Neutrophil (primary cell): ENCODE data around the gene SESN1.

DNA sequence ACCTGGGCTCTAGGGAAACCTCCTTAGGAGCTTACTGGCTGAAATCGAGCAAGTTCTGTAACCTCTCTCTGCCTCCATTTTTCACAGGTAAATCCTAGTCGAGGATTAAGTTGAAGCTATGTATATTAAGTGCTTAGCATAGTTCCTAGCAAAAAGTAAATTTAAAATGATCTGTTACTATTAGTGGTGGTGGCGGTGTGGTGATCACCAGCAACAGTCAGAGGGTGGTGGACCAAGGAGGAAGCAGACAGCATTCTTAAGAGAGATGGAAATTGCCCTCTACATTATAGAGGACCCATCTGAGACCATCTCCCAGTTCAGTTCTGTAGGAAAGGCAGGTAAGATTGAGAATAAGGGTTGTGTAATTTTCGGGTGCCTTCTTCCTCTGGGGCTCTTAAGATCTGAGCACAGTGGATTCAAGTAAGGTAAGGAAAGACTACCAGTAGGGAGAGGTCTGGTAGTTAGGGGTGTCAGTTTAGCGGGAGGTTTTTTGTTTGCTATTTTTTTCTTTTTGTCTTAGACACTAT is 68.3 kb downstream of the FOXO3 start:
- PRO-cap: no peak

- PRO-cap: unidirectional peak, plus-strand start at chr6:108651075
Observed at GRCh38 chr6:108650659-108651230, 90.0 kb downstream of the FOXO3 start.

- PRO-cap: no peak
Observed at GRCh38 chr6:108668018-108668366, 107.3 kb downstream of the FOXO3 start.

DNA sequence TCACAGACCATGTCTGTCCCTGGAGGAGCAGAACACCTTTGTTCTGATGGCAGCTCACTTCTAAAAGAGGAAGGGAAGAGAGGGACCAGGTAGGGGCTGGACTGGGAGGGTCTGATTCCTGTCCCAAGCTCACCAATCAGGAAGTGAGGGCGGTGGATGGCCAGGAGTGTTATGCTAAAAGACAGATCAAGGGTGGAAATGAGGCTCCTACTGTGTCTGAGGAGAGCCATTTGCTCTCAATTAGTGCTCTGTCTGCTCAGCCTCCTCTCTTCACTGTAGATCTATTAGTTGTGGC is 72.5 kb downstream of the ARMC2 start:
- PRO-cap: no peak

DNA sequence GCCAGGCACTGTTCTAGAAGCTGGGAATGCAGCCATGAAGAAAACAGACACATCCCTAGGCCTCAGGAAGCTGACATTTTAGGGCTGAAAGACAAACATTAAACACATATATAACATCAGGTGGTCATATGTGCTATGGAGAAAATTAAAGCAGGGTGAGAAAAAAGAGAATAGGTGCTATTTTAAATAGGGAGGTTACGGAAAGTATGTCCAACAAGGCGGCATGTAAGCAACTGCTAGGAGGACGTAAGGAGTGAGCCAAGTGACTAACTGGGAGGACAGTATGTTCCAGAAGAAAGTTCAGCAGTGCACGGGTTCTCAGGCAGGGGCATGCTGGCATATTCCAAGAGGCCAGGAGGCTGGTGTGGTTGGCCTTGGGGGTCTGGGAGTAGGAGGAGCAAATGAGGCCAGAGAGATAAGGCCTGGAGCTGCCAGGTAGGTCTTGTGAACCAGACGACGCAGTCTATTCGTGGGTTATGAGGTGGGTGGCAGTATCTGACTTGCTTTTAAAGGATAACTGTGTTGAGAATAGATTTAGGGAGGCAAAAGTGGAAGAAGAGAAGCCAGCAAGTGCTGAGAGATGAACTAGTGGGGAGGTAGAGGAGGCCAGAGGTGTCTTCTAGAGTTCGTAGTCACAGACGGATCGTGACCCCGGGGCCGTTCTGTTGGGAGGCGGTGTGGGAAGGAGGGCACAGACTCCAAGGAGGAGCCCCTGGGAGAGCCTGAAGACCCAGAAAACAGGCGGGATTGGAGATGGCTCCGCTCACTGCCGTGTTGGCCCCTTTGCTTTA is 112.5 kb downstream of the ARMC2 start:
- PRO-cap: no peak

- PRO-cap: no peak
Observed at GRCh38 chr6:109019870-109020367, 74.7 kb downstream of the SESN1 start.

DNA sequence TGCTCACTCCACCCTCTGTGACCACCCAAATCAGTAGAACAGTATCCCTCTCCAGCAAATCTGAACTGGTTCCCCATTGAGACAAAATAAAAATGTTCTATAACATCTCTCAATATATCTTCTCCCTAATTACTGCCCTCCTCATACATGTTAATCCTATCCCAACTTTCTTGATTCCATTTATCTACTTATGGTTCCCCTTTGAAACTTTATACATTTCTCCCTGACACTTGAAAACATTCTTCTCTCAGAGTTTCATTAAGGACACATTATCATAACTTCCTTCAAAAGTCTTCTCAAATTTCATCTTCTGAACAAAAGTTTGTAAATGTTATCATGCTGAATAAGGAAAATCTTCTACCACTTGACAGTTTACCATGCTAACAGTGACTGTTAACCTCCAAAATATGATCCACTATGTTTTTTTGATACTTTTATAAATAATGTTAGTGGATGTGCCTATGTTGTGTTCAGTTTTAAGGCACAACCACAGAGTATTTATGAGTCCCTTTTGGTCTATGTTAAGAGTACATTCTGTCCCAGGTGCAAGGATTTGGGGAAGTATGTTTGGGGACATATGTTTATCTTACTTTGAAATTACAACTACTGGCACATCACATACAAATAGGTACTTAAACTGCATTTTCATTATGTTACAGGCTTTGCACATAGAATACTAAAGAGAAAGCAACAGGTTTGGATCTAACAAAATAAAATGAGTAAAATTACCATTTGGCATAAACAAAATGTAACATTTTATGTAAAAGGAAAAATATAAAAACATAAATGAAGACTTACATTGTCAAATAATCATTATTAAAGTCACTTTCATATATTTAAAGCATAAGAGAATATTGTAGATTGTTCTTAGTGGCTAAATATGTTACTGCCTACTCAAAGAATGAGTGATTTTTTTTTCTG is 71.4 kb downstream of the SESN1 start:
- PRO-cap: no peak

- PRO-cap: no peak
Observed at GRCh38 chr6:109094717-109095331, at the start of gene SESN1. Gene SESN1, minus strand, starts transcription at chr6:109094846.

GRCh38 chr6:109307979-109308927 is 74.0 kb downstream of the CD164 start:
- PRO-cap: no peak

- PRO-cap: no peak
Observed at GRCh38 chr6:109320138-109320486, 62.2 kb downstream of the CD164 start.

DNA sequence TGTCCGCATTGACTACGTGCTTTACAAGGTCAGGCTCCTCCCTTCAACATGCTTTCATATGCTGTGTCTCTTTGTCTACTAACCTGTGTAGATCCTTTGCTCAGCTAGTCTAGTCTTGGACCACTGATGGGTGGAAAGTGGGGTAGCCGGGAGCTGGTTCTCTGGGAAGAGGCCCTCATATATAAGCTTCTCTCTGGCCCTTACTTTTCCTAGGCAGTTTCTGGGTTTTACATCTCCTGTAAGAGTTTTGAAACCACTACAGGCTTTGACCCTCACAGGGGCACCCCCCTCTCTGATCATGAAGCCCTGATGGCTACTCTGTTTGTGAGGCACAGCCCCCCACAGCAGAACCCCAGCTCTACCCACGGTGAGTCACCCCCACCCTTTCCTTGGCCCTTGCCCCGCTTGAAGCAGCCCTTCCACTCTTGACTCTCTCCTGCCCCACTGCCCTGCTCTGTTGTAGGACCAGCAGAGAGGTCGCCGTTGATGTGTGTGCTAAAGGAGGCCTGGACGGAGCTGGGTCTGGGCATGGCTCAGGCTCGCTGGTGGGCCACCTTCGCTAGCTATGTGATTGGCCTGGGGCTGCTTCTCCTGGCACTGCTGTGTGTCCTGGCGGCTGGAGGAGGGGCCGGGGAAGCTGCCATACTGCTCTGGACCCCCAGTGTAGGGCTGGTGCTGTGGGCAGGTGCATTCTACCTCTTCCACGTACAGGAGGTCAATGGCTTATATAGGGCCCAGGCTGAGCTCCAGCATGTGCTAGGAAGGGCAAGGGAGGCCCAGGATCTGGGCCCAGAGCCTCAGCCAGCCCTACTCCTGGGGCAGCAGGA is 2.7 kb downstream of the SMPD2 start:
- PRO-cap: no peak

GRCh38 chr6:109446472-109447081 is 6.1 kb downstream of the SMPD2 start:
- PRO-cap: no peak

DNA sequence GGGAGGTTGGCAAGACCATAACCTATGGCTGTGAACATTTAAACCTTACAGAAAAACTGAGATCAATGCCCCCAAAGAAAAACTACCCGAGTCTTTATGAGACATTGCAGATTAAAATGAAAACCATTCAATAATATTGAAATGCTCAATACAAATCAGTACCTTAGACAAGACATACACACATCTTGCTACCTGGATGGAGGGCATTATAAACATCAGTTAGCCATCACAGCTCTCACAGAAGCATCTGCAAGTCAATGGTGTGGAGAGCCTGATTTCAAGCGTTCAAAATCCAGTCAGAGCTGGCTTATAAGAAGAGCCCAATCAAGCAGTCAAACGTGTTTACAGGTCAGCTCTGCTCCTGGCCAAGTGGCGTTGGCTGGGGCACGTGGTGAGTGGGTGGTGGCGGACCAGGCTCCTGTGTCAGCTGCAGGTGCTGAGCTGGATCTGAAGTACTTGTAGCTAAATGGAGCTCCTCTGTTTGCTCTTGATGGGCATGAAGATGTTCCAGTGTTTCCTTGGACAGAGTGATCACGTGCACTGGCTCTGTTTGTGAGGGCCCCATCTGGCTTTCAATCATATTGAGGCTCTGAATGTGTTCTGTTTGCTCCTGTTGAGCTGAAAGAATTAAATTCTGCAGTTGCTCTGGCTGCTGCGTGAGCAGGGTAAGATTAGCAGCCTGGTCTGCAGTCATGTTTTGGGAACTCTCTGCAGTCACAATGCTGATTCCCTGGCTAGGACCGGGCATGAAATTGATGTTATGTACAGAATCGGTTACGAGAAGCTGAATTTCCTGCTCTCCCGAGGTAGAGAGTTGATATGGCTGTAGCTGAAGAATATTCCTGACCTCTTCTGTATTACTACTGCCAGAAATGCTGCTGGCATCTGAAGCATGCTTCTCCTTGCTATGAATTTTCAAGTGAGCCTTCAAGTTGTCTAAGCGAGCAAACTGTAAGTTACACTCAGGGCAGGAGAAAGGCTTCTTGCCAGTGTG is 10.2 kb upstream of the MICAL1 start:
- PRO-cap: no peak

GRCh38 chr6:110516953-110517229 is 40.5 kb upstream of the SLC22A16 start:
- PRO-cap: no peak

- PRO-cap: no peak
Observed at GRCh38 chr6:110681321-110682103, 133.8 kb downstream of the CDK19 start.

DNA sequence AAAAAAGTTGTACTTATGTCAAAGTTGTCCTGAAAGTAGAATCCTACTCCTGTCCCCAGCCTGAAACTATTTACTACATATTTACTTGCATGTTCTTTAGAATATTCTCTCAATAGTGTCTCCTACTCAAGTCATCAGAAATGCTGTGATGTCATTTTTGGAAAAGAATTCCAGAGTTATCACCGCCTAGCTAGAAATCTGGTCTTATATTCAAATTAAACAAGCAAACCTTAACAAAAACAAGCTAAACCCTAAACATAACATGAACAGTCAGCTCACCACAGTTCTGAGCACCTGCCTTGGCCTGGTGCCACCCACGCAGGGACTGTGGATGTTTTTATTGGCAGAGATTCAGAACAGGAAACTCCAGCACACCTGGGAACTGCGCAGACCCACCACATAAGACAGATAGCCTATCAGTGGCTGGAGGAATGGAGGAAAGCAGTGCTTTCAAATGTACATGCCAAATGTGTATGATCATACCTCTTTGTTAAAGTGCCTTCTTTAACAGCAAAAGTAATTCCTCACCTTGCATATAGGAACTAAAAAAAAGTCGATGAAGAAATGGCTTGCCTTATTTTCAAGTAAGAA is 8.9 kb downstream of the SLC16A10 start:
- PRO-cap: no peak

- PRO-cap: no peak
Observed at GRCh38 chr6:111127486-111128010, 40.2 kb downstream of the SLC16A10 start.

GRCh38 chr6:111374938-111375700 is 107.9 kb downstream of the REV3L start:
- PRO-cap: no peak

DNA sequence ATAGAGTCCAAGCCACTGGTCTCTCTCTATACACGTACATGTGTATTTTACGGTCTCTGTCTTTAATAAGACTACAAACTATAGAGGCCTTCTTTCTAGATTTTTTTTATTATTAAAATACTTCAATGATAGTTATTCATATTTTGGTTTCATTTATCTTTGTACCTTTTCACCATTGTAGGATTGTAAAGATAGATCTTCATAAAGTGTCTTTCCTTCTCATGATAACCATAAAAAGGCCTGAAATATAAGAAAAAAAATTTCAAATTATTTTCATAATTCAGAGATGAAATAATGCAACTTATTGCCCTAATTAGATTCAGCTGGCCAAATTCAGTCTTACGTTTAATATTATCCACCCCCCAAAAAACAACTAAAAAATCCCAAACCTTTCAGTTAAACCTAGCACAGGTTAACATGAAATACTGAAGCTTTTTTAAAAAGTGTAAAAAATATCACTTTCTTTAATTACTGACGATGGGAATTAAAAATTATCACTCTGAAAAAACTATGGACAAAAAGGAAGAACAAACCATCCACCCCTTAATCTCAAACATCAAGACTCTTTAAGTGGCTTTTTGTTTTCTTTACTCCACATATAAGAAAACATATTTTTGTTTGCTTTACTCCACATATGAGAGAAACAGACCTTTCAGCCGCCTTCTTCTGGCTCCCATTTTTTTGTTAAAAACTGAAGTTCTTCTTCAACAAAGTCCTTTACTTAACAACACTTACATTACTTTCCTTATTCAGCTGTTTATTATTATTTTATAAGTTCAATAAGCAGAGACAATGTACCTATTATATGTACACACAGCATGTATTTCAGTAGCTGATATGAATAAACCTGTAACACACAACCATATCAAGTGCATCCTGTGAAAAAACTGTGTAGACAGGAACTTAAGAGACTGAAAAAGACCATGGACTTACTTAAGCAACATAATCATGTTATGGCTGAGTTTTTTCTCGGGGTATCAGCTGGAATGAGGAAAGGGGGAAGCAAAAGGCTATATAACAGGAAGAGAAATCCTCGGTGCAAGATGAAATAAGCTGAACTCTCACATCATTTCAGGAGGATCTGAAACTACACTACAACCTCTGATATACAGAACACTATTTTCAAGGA is 71.3 kb downstream of the REV3L start:
- PRO-cap: no peak

DNA sequence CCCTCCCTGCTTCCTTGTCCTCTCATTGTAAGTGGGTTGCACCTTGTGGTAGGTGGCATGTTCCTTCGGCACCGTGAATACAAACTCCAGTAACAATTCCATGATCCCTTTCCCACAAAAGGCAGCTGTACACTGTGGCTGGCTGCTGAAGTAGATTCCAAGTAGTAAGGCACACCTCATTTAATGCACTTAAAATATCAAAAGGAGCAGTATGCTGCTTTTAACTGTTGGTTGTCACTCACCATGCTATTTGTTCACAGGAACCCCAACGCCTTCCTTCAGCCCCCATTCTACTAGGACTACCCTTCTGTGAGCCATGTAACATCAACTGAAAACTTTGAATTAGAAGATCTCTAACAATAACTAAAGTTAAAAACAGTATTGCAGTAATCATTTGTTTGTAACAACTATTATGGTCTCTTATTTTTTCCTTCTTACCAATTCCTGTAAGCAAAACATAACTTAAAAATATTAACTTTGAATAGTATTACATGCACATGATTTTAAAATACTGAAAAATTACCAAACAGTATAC is 8.6 kb downstream of the REV3L start:
- PRO-cap: no peak